ENCODE data around the gene C17orf75.

DNA sequence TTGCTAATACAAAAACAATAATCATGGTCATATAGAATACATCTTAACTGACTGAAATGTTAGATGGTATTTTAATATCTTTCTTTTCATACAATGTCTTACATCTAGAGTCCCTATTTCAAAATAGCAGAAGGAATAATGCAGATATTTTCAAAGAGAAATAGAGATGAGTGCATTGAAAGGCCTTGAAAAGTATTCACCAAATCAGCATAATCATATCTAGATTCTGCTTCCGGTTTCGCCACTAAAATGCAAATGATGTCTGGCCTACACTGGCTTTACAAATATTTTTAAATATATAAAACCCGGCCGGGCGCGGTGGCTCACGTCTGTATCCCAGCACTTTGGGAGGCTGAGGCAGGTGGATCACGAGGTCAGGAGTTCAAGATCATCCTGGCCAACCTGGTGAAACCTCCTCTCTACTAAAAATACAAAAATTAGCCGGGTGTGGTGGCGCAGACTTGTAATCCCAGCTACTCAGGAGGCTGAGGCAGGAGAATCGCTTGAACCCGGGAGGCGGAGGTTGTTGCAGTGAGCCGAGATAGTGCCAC is 1.6 kb downstream of the CRLF3 start:
- PRO-cap: no peak
- RAMPAGE, long total RNA, 2 experiments: no peak in any of the 2 experiments

DNA sequence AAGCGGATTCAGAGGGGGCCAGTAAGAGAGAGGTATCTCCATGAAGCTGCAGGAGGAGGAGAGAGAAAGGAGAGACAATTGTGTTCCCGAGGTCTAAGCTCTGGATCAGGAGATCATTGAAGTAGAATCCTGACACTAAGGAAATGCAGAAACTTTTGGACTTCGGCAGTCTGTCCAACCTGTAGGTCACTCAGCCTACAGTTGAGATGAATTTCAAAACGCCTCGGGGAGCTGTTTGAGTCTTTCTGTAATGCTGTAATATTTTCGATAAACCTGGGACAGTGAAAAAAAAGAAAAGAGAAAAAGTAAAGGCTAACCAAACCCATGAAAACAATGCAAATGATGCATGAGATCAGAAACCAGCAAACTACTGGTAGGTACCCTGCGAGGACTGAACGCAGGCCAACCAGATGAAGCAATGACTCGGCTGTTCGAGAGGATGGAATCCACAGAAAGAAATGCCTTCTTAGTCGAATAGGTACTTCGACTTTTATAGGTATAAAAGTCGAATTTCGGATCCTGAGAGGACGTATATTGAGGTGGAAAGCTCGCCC is 609 bp upstream of the ATAD5 start:
- PRO-cap: no peak
- RAMPAGE, long total RNA, 2 experiments: no peak in any of the 2 experiments

GRCh38 chr17:30991169-30991534 is 20.3 kb downstream of the RNF135 start:
- PRO-cap: unidirectional peak, minus-strand start at chr17:30991405
- RAMPAGE, long total RNA, 2 experiments: no peak in any of the 2 experiments

- PRO-cap: no peak
- RAMPAGE, long total RNA, 2 experiments: no peak in any of the 2 experiments
Observed at GRCh38 chr17:31051952-31052590, 42.7 kb upstream of the NF1 start.

DNA sequence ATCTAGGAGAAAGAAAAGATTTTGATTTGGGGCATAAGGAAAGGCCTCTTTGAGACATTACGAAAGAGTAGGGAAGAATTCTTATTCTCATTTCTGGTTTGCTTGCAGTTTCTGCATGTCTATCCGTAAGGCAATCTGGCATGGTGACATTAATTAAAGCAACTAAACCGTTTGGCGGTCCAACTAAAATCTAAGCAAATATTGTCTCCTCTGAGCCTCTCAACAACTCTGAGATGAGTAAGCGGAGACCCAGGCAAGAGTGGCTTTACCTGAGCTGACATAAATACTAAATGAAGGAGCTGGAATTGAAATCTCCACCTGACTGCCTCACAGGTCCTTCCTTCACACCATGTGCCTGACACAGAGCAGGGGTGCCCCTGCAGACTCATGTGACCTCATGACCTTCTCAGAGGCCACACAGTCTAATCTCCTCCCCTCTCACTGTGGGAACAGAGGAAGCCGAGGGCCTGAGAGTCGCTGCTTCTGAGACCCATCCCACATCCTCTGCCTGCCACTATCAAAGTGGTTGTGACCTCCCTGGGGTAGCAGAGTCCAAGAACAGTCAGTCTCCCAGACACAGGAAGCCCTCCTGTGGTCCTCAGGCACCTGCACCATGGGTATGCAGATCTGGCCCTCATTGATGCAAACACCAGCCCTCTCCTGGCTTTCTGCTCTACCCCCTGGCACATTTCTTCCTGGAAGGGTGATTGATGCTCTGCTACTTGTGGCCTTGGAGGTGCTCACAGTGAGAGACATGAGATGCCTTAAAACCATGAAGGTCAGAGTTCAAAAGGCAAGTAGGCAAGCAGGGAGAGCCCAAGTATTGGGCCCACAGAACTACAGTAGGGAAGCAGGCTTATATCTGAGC is 78.4 kb downstream of the RAB11FIP4 start:
- PRO-cap: no peak
- RAMPAGE, long total RNA, 2 experiments: no peak in any of the 2 experiments

DNA sequence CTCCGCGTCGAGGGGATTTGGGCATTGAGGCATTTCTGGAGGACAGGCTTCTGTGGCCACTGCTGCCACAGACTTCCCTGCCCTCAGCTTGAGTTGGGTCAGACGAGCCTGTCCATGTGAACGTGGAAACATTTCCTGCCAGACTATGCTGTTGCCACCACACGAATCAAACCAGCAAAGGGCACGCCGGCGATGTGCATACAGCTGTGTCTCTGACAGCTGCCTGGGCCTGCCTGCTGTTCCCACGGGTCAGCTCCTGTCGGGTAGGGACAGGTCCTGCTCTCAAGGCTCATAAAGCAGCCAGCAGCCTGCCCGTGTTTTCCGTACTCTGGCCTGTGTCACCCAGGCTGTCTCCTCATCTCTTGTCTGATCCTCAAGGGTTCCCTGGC is 100.3 kb downstream of the RAB11FIP4 start:
- PRO-cap: no peak
- RAMPAGE, long total RNA, 2 experiments: no peak in any of the 2 experiments

GRCh38 chr17:31549367-31550347 is 158.2 kb downstream of the RAB11FIP4 start:
- PRO-cap: bidirectional peak, plus-strand start at chr17:31549720, minus-strand start at chr17:31549557; bidirectional peak, plus-strand start at chr17:31550042, minus-strand start at chr17:31549917
- RAMPAGE, long total RNA, 2 experiments: no peak in any of the 2 experiments

DNA sequence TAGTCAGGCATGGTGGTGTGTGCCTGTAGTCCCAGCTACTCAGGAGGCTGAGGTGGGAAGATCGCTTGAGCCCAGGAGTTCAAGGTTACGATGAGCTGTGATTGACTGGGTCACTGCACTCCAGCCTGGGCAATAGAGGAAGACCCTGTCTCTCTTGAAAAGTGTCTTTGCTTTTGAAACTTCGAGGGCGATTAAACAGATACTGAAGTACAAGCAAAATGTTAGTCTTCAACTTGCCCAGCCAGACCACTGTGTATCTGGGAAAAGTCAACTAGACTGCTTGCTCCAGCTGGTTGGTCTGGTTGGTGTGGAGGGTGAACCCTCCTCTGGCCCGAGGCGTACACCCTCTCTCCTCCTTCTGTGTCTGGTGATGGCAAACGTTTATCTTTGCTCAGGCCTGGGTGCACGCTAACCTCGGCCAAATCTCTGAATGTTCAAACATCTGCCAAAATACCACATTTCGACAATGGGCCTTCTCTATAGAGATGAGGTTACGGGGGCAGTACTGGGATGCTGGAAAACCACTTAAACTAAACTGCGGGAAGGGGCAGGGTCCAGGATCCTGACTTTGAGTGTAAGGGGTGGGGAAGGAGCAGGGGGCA is 175.1 kb downstream of the RAB11FIP4 start:
- PRO-cap: no peak
- RAMPAGE, long total RNA, 2 experiments: no peak in any of the 2 experiments

DNA sequence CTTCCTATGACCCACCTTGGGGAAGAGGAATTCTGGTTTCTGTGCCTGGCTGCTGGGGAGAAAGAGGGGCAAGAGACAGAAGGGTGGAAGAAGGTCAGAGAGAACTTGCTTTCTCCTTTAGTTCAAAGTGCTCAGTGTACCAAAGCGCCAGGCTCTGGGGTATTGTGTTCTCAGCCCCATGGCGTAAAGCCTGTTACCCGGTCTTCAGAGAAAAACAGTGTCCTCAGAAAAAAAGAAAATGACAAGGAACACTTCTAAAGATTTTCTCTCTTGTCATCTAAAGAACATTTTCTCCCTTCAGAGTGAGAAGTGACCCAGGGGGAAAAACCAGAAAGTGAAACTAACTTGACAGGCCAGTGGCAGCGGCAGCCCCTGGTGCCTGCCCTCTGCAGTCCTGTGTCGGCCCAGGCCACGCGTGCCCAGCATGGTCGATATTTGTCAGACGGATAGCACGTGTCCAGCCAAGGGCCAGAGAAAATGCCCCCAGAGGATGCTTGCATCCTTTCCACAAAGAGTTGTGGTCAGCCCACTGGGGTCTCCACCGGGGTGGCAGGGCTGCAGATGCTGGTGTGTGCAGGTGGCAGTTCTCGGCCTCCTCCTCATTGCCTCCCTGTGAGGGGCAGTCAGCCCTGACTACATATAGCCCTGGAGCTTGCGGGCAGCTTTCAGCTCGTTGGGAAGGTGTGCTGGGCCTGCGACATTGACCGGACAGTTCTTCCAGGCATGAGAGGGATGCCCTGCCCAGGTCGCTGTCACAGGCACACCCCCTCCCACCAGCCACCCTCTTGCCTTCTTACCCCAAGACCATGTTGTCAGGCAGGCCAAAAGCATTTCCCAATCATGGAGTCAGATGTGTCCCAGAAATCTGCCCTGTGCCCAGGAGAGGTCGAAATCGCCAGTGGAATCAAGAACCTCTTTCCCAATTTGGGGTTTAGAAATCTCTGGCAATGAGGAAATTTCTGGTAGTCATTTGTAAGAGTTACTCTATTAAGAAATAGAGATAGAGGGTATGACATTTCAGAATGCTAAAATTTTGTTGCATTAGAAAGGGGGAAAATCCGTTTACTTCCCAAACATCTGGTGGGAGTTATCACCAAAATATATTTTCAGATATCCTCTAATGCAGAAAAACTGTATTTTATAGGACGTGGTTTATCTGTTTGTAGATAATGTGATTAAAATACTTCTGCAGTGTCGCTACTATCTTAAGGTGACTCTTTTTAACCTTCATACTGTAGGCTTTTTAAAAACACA is 176.8 kb downstream of the RAB11FIP4 start:
- PRO-cap: no peak
- RAMPAGE, long total RNA, 2 experiments: no peak in any of the 2 experiments

DNA sequence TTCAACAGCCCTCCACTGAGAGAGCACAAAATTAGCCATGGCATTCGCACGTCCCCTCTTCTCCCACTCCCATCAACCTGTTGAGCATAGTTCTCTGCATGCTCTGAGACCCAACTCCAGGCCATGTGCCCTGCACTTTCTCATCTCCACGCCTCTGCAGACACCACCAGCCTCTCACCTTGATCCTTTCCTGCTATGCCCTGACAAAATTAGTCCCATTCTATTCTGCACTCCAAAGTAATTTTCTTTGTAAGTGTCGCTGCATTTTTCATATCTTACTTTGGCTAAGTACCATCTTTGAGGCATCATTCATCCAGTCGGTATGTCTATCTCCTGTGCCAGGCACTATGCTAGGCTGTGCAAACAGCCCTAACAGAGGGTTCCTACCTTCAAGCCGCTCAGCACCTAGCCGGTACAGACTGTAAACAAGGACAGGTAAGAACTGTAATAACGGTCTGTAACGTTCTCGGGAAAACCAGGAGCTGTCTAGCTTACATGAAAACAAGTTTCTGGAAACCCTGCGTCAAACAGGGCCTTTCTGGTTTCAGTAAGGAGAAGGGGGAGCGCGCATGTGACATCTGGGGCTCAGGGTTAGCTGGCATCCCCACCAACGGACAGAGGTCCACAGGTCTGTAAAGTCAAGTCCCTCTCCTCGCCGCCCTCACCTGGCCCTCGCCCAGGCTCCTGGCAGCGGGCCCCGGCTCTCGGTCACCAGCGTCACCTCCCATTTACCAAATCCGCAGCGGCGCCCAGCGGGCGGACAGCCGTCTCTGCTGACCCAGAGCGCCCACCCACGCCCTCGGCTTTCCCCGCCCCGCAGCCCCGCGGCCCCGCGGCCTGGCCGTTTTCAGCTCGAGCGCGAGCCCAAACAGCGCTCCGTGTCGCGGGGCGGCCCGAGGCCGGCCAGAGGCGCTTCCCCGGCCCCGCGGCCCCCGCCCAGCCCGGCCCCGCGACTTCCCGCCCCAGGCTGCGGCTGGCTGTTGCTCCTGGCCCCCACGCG is 651 bp downstream of the COPRS start:
- PRO-cap: no peak
- RAMPAGE, long total RNA, 2 experiments: no peak in any of the 2 experiments

- PRO-cap: no peak
- RAMPAGE, long total RNA, 2 experiments: no peak in any of the 2 experiments
Observed at GRCh38 chr17:31999083-31999946, 7.9 kb upstream of the LRRC37B start.

DNA sequence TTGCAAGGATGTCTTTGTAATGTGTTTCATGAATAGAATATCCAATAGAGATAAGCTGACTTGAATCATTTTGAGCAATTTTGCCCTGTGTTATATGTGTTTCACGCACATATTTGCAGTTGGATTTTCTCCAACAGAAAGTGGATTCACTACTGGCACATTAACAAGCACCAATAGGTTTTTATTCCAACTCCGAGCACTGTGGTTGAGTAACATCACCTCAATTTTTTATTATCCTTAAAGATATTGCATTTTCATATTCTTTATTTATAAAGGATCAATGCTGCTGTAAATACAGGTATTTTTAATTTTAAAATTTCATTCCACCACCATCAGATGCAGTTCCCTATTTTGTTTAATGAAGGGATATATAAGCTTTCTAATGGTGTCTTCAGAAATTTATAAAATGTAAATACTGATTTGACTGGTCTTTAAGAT is 7.2 kb upstream of the LRRC37B start:
- PRO-cap: no peak
- RAMPAGE, long total RNA, 2 experiments: no peak in any of the 2 experiments

DNA sequence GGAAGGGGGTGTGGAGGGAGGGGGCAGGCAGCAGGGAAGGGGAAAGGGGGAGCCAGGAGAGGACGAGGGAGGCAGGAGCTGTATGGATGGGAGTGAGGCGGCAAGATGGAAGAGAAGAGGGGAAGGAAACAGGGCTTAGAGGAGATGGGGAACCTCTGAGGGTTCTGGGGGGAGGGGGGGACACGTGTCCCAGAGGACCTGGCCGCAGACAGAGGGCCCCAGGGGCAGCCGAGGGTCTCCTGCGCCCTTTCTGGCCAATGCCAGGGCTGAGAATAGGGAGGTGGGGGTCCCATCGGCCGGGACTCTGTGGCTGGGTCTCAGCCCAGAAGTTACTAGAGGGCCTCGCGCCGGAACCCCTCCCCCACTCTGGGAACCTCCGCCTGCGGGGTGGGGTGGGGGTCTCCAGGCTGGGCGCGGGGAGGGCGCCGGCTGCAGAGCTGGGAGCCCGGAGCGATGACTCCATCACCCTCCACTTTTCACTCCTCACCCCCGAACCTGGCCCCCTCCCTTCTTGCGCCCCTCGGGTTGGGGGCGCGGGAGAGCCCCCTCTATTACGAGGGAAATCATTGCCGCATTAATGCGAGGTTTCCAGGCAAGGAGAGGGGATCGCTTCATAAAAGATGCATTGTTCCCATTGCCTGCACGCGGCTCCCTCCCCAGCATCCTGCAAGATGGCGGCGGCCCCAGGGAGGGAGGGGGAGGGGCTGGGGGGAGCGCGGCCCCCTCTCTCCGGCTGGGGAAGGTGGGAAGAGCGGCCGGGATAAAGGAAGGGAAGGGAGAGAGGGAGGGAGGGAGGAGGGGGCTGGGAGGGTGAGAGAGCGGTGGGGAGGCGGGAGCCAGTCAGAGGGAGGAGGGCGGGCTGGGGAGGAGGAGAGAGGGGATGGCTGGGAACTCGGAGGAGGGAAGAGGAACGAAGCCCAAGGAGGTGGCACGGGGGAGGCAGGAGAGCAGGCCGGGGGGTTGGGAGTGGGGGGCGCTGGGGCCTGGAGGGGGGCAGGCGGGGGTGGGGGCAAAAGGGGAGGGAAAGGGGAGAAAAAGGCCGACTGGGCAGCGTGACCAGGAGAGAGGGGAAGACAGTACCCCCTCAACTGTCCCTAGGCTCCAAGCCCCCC is 58.4 kb upstream of the RHOT1 start:
- PRO-cap: no peak
- RAMPAGE, long total RNA, 2 experiments: no peak in any of the 2 experiments

DNA sequence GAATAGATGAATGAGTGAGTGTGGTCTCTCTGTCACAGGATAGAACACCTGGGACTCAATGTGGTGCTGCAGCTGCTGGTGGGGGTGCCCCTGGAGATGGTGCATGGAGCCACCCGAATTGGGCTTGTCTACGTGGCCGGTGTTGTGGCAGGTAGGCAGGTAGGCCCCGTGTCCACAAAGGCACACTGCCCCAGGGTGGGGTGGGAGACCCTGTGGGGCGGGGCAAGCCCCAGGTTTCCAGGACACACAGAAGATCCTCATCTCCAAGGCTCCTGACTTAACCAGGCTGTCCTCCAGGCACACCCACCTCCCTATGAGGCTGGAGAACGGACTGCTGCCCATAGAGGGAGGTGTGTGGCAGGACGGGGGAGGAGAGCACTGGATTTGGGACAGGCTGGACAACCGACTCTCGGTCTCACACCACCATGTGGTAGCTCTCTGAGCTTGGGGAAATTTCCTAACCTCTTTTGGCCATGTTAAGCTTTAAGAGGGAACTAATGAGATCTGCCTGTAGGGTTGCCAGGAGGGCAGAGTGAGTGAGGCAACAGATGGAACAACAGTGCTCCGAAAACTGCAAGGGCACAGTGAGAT is 32.5 kb downstream of the RHBDL3 start:
- PRO-cap: unidirectional peak, plus-strand start at position 530 of the sequence
- RAMPAGE, long total RNA, 2 experiments: no peak in any of the 2 experiments

DNA sequence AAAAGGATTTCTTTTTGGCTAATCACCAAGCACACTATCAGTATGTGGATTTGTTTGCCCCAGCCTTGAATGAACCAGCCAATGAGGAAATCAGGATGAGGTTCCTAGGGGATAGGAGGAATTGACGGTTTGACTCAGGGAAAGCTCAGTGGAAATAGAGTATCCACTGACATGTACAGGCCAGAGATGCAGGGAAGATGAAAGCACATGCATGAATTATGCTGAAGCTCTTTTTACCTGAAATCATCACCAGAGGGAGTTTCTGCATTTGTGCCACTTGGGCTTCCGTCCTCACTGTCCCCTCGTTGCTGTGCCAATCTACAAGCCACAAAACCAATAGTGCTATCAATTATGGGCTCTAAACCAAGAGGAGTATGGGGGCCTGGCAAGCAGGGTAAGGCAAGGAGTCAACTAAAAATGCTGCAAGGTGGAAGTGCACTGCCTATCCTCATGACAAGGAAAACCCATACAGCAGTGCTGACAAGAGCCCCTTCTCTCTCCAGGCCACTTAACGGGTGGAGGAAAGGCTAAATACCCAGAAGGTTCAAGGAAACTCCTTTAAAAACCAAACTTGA is 919 bp downstream of the C17orf75 start:
- PRO-cap: no peak
- RAMPAGE, long total RNA, 2 experiments: no peak in any of the 2 experiments

- PRO-cap: bidirectional peak, plus-strand start at chr17:32342025, minus-strand start at chr17:32341865; bidirectional peak, plus-strand start at chr17:32342264, minus-strand start at chr17:32342068
- RAMPAGE, long total RNA, 2 experiments: start-site peak on the minus strand in 2 of 2 experiments, at chr17:32342161-32342178 at its widest, 46 to 49 reads per replicate
Observed at GRCh38 chr17:32341542-32342533, at the start of gene C17orf75. C17orf75 (minus strand) TSS chr17:32342173.

DNA sequence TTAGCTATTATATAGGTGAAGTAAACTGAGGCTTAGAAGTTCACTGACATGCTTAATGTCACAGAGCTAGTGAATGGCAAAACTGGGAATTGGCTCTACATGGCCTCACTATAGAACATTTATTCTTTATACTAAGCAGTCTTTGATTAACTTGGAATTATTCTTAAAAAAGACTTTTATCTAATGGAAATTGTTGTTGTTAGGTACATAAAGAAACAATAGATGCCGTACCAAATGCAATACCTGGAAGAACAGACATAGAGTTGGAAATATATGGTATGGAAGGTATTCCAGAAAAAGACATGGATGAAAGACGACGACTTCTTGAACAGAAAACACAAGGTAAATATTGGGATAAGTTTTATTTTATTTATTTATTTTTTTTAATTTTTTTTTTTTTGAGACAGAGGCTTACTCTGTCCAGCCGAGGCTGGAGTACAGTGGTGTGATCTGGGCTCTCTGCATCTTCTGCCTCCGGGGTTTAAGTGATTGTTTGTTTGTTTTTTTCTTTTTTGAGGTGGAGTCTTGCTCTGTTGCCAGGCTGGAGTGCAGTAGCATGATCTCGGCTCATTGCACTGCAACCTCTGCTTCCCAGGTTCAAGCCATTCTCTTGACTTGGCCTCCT is 8.5 kb downstream of the ZNF207 start:
- PRO-cap: no peak
- RAMPAGE, long total RNA, 2 experiments: no peak in any of the 2 experiments

- PRO-cap: no peak
- RAMPAGE, long total RNA, 2 experiments: no peak in any of the 2 experiments
Observed at GRCh38 chr17:32485765-32486361, 930 bp upstream of the CDK5R1 start.

DNA sequence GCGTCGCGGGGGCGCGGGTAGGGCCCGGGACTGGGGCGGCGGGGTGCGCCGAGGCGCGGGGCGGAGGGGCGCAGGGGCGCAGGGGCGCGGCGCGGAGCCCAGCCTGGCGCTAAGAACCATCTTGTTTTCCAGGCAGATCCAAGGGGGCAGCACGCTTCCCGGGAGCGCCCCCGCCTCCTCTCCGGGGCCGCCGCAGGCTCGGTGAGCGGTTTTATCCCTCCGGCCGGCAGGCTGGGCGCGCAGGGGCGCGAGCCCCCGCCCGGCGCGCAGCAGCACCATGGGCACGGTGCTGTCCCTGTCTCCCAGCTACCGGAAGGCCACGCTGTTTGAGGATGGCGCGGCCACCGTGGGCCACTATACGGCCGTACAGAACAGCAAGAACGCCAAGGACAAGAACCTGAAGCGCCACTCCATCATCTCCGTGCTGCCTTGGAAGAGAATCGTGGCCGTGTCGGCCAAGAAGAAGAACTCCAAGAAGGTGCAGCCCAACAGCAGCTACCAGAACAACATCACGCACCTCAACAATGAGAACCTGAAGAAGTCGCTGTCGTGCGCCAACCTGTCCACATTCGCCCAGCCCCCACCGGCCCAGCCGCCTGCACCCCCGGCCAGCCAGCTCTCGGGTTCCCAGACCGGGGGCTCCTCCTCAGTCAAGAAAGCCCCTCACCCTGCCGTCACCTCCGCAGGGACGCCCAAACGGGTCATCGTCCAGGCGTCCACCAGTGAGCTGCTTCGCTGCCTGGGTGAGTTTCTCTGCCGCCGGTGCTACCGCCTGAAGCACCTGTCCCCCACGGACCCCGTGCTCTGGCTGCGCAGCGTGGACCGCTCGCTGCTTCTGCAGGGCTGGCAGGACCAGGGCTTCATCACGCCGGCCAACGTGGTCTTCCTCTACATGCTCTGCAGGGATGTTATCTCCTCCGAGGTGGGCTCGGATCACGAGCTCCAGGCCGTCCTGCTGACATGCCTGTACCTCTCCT is 839 bp downstream of the CDK5R1 start:
- PRO-cap: no peak
- RAMPAGE, long total RNA, 2 experiments: no peak in any of the 2 experiments

DNA sequence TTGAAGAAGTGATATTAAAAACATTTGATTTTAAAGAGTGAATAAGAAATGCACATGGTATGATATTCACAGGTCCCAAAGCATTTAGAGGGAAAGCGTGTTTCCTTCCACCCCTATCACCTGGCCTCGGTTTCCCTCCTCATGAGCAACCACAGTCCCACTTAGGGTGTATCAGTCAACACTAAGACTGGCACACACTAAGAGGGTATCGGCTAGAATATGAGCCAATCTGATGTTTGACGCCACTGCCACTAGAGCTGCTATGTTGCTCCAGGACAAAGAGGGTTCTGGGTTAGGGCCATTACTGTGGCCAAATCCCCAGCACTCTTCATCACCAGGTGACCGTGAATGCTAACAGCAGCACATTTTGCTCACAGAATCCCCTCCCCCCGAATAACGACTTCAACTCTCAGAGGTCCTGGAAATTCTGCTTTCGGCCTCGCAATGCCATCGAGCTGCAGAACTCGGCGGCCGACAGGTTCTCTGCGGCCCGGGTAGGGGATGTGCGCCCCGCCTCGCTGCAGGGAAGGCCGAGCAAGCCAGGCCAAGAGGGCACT is 31.7 kb downstream of the CDK5R1 start:
- PRO-cap: no peak
- RAMPAGE, long total RNA, 2 experiments: no peak in any of the 2 experiments

Measured in prostate gland (tissue), 2 donors.